IMR-90 (cell line): ENCODE measurements around the gene TIGD3.

- RRBS: no CpG with 5 or more reads among the region's 11 CpGs
CAGE:
- cytosol, long polyA plus RNA: no peak
- long polyA plus RNA: no peak
- nucleus, long polyA plus RNA: no peak
These were observed 1.3 kb upstream of the CAPN1 start for GRCh38 chr11:65180381-65180922.

GRCh38 chr11:65182181-65183044, 685 bp downstream of the CAPN1 start:
- RRBS: 0% methylated on average over 1 of the region's 24 CpGs
CAGE:
- cytosol, long polyA plus RNA: no peak
- long polyA plus RNA: no peak
- nucleus, long polyA plus RNA: no peak

DNA sequence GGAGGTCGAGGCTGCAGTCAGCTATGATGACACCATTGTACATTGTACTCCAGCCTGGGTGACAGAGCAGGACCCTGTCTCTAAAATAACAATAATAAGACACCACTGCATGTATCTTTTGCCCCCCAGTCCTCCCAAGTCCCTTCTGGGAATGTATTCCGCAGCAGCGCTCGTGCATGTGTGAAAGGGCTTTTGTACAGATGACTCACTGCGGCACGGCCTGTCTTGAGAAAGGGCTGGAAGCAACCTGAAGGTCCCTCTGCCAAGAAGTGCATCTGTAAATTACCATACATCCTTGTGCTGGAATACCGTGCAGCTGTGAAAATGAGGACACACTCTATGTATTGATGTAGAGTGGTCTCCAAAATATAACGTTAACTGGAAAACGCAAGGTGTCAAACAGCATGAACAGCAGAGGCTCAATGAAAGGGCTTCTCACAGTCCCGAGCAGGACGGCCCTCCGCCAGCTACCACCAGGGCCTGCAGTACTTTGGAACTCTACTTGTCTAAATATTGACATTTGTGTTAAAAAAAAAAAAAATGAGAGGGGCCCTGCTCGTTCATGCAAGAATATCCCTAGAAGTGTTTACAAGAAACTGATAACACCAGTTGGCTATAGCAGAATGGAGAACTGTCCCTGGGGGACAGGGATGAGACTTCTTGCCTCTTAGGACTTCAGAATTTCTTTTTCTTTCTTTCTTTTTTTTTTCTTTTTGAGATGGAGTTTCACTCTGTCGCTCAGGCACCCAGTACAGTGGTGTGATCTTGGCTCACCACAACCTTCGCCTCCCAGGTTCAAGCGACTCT, 8.9 kb upstream of the CDC42EP2 start:
- RRBS: no CpG with 5 or more reads among the region's 16 CpGs
CAGE:
- cytosol, long polyA plus RNA: no peak
- long polyA plus RNA: no peak
- nucleus, long polyA plus RNA: no peak

DNA sequence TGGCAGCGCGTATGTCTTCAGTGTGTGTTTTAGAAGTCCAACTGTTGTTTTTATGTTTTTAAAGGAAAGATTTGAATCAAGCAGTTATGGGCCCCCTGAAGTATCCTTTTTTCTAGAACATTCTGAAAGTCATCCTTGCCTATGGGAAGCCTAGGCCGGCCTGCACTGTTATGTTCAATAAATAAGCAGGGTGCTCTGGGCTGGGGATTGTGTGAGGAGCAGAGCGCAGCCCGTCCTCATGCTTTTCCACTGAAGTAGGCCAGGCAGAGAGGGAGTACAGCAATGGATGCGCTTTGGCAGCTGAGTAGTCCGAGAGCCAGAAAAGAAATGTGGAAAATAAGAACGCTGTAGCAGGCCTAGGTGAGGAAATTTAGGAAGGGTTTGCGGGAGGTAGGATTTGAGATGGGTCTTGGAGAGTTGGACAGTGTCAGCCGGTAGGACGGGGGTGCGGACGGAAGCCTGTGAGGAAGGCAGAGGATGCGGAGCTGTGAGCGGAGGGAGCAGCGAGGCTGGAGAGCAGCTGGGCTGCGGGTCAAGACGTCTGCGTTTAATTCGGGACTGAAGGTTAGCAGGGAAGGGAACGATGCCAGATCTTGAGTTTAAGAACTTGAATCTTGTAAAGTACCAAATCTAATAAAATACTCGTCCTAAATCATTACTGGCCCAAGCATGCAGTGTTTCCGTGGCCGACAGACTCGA, 794 bp upstream of the TIGD3 start:
- RRBS: no CpG with 5 or more reads among the region's 25 CpGs
CAGE:
- cytosol, long polyA plus RNA: no peak
- long polyA plus RNA: no peak
- nucleus, long polyA plus RNA: no peak

DNA sequence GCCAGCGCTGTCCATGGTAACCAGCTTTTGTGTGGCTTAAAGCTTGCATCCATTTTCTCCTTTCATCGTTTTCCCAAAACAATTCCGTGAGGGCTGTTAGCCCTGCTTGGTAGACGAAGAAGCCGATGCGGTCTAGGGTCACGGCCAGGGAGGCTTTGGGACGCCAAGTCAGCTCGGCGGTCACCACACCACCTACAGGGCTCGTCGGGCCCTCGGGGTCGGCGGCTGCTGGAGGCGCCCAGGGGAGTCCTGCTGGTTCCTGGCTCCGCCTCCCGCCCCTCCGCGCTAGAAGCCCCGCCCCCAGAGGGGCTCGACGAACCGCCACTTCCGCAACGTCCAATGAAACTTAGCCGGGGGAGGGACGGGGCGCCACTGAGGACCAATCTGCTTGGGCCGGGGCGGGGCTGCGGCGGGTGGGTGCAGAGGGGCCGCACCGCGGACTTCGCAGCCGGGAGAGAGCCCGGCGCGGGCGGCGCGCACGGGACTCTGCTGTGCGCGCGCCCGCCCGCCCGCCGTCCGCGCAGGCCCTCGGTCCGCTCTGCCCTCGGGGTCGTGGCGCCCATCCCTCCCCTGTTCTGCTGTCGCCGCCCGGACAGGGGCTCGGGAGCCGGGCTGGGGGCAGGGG, at the start of gene TIGD3:
TSS of gene TIGD3 (plus strand) at position 445 of the 625 bp plus-strand sequence.
- RRBS: 2% methylated on average over 13 of the region's 64 CpGs
CAGE:
- cytosol, long polyA plus RNA: no peak
- long polyA plus RNA: no peak
- nucleus, long polyA plus RNA: no peak

- RRBS: no CpG with 5 or more reads among the region's 2 CpGs
CAGE:
- cytosol, long polyA plus RNA: no peak
- long polyA plus RNA: no peak
- nucleus, long polyA plus RNA: no peak
These were observed 1.3 kb upstream of the FRMD8 start for GRCh38 chr11:65385015-65385619.

GRCh38 chr11:65388229-65389069, 2.0 kb downstream of the FRMD8 start:
- RRBS: no CpG with 5 or more reads among the region's 10 CpGs
CAGE:
- cytosol, long polyA plus RNA: no peak
- long polyA plus RNA: no peak
- nucleus, long polyA plus RNA: no peak

GRCh38 chr11:65412599-65413073, 26.2 kb downstream of the FRMD8 start:
- RRBS: no CpG with 5 or more reads among the region's 15 CpGs
CAGE:
- cytosol, long polyA plus RNA: no peak
- long polyA plus RNA: no peak
- nucleus, long polyA plus RNA: no peak

DNA sequence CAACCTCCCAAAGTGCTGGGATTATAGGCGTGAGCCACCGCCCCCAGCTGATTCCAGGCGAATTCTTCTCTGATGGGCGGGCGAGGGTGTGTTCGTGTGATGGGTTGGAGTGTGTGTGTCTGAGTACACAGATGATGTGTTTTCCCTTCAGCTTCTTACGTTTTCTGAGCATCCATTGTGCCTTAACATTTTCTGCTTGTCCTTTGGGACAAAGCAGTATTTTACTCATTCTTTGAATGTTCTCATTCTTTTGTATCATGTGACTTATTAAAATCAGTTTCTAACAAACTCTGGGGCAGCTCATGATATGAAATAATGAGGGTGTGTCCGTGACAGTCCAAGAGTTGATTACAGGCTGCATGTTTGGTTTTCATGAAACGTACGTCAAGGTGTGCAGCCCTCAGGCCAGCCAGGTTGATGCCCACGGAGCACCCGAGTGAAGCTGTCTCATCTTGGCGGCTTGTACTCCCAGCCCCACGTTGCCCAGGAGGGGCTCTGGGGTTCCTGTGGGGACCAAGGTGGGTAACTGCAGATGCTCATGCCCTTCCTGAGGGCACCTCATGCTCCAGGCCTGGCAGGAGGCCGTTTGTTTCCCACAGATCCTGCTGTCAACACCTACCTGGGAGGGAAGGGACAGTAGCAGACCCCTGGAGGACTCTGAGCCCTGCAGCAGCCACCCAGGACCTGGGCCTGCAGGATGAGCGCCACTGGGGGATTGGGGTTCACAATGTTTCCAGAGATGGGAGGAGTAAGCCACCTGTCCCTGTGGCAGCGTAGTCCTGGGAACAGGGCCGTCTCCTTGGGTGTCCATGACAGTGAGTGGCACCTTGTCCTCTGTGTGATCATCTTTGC, 27.0 kb downstream of the FRMD8 start:
- RRBS: no CpG with 5 or more reads among the region's 18 CpGs
CAGE:
- cytosol, long polyA plus RNA: no peak
- long polyA plus RNA: no peak
- nucleus, long polyA plus RNA: no peak

DNA sequence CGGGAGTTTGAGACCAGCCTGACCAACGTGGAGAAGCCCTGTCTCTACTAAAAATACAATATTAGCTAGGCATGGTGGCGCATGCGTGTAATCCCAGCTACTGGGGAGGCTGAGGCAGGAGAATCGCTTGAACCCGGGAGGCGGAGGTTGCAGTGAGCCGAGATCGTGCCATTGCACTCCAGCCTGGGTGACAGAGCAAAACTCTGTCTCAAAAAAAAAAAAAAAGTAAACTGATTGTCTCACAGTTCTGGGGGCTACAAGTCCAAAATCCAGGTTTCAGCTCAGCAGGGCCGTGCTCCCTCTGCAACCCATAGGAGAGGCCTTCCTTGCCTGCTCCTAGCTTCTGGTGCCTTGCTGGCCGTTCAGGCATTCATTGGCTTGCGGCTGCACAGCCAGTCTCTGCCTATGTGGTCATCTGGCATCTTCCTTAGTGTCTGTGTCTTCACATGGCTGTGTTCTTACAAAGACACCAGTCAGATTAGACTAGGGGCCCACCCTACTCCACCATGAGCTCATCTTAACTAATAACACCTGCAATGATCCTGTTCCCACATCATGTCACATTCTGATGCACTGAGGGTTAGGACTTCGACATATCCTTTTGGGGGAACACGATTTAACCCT, 28.2 kb downstream of the FRMD8 start:
- RRBS: no CpG with 5 or more reads among the region's 14 CpGs
CAGE:
- cytosol, long polyA plus RNA: no peak
- long polyA plus RNA: no peak
- nucleus, long polyA plus RNA: no peak

- RRBS: 70% methylated on average over 2 of the region's 15 CpGs
CAGE:
- cytosol, long polyA plus RNA: no peak
- long polyA plus RNA: no peak
- nucleus, long polyA plus RNA: no peak
These were observed 30.6 kb downstream of the FRMD8 start for GRCh38 chr11:65416787-65417684.

- RRBS: under 1% methylated on average over 3 of the region's 26 CpGs
CAGE:
- cytosol, long polyA plus RNA: no peak
- long polyA plus RNA: no peak
- nucleus, long polyA plus RNA: no peak
These were observed 35.5 kb downstream of the FRMD8 start for GRCh38 chr11:65421920-65422260.

DNA sequence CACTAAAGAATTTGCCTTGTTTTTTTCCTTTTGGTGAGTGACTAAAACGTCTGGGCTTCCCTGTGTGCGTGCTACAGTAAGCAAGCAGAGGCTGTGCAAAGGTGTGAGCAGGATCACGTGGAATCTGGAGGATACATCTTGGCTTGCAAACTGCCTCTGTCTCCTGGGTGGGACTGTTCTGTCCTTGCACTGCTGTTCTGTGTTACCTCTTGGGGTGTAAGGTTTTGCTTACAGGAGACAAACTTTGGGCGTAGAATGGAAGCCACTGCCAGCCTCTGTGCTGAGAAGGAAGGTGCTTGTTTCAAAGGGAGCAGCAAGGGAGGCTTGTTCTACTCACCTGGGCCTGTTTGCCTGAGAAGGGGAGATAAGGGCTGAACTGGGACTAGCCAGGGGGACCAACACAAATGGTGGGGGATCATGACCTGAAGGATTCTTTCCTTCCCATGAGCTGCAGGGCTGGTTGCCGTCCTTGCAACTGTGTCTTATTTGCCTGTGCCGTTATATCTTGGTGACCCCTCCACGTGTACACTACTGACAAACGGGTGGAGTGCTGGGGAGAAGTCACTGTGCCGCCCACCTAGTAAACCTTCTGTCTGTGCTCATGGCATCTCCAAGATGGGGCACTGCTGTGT, 40.7 kb downstream of the FRMD8 start:
- RRBS: no CpG with 5 or more reads among the region's 9 CpGs
CAGE:
- cytosol, long polyA plus RNA: no peak
- long polyA plus RNA: no peak
- nucleus, long polyA plus RNA: no peak

- RRBS: 96% methylated on average over 3 of the region's 15 CpGs
CAGE:
- cytosol, long polyA plus RNA: no peak
- long polyA plus RNA: no peak
- nucleus, long polyA plus RNA: no peak
These were observed 49.4 kb downstream of the FRMD8 start for GRCh38 chr11:65435580-65436404.

GRCh38 chr11:65436651-65436915, 50.1 kb downstream of the FRMD8 start:
- RRBS: no CpG with 5 or more reads among the region's 3 CpGs
CAGE:
- cytosol, long polyA plus RNA: no peak
- long polyA plus RNA: no peak
- nucleus, long polyA plus RNA: no peak

GRCh38 chr11:65443853-65444281, 57.4 kb downstream of the FRMD8 start:
- RRBS: no CpG with 5 or more reads among the region's 11 CpGs
CAGE:
- cytosol, long polyA plus RNA: no peak
- long polyA plus RNA: no peak
- nucleus, long polyA plus RNA: no peak

- RRBS: no CpG with 5 or more reads among the region's 13 CpGs
CAGE:
- cytosol, long polyA plus RNA: no peak
- long polyA plus RNA: no peak
- nucleus, long polyA plus RNA: start-site peak on the minus strand at chr11:65499579-65499825, 615 and 1,141 reads in 2 replicates
These were observed 25.5 kb upstream of the SCYL1 start for GRCh38 chr11:65499187-65499944.

DNA sequence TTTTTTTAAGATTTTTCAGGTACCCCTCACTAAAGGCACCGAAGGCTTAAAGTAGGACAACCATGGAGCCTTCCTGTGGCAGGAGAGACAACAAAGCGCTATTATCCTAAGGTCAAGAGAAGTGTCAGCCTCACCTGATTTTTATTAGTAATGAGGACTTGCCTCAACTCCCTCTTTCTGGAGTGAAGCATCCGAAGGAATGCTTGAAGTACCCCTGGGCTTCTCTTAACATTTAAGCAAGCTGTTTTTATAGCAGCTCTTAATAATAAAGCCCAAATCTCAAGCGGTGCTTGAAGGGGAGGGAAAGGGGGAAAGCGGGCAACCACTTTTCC, 19.7 kb upstream of the SCYL1 start:
- RRBS: no CpG with 5 or more reads among the region's 5 CpGs
CAGE:
- cytosol, long polyA plus RNA: no peak
- long polyA plus RNA: no peak
- nucleus, long polyA plus RNA: no peak

- RRBS: no CpG with 5 or more reads among the region's 13 CpGs
CAGE:
- cytosol, long polyA plus RNA: no peak
- long polyA plus RNA: no peak
- nucleus, long polyA plus RNA: no peak
These were observed 4.1 kb downstream of the SCYL1 start for GRCh38 chr11:65528892-65529429.

DNA sequence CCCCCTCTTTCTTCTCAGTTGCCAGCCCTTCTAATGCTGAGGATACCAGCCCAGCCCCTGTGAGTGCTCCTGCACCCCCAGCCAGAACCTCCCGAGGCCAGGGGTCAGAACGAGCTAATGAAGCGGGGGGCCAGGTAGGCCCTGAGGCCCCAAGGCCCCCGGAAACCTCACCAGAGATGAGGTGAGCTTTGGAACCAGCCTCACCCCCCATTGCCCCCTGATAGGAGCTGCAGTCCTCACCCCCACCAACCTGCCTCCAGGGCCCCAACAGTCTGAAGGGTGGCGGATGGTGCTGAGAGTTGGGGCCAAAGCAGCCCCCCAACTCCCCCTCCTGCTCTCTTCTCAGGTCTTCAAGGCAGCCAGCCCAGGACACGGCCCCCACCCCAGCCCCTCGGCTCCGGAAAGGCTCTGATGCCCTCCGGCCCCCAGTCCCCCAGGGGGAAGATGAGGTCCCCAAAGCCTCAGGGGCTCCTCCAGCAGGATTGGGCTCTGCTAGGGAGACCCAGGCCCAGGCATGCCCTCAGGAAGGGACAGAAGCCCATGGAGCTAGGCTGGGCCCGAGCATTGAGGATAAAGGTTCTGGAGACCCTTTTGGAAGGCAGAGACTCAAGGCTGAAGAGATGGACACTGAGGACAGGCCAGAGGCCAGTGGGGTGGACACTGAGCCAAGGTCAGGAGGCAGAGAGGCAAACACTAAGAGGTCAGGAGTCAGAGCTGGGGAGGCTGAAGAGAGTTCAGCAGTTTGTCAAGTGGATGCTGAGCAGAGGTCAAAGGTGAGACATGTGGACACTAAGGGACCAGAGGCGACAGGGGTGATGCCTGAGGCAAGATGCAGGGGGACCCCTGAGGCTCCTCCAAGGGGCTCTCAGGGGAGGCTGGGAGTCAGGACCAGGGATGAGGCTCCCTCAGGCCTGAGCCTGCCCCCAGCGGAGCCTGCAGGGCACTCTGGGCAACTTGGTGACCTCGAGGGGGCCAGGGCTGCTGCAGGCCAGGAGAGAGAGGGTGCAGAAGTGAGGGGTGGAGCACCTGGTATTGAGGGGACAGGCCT, 5.7 kb downstream of the EHBP1L1 start:
- RRBS: no CpG with 5 or more reads among the region's 13 CpGs
CAGE:
- cytosol, long polyA plus RNA: no peak
- long polyA plus RNA: no peak
- nucleus, long polyA plus RNA: no peak